Daoy (cell line): ENCODE data around the gene LMBR1.

DNA sequence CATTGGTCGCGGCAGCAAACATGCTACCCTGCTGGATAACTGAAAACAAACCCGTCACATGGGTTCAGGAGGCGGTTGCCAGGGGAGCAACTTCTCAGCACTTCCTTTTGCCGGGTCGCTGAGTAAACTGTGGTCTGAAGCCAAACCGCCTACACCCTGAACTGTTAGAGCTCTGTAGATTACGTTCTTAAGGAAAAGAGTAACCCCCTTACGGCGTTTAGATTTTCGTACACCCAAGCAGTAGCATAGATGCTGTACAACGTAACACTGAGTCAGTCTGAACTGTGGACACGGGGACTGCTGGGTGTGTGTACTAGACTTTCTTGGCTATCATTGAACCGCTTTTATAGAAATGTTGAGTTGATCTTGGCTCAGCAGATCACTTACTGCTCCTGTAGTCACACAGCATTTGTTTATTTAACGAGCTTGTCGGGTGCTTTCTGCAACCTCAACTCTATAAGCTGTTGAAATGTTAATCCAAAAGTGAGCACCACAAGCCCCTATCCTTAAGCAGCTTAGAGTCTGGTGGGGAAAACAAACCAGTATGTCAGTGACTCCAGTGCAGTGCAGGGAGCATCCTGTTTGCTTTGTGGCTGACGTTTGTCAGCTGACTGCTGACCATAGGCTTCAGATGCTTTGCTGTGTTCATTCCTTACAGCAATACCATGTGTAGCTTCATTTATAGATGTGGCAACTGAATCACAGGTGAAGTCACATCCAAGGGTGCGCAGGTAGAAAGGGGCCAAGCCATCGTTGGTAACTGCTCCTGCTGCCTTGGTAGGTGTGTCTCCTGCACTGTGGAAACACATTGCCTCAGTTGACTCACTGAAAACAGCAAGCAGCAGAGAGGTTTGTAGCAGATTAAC, 1.6 kb downstream of the INSIG1 start:
- RAMPAGE, long total RNA, result no peak

DNA sequence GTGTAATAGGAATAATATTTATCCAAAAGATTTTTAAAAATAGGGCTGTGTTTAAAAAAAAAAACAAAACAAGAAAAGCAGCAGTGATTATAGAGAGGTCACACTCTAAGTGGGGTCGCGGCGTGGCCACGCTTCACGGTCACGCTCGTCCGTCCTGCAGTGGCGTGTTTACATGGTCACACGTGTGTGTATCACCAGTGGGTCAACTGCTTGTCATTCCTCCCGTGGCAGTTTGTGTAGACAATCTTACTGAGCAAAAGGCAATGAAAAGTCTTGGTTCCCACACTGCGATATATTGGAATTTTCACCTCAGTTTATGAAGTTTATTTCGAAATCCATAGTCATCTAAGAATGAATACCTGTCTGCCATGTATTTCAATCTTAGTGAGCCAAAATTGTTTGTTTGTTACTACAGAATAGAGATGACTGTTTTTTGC, 11.0 kb downstream of the INSIG1 start:
- RAMPAGE, long total RNA, result no peak

DNA sequence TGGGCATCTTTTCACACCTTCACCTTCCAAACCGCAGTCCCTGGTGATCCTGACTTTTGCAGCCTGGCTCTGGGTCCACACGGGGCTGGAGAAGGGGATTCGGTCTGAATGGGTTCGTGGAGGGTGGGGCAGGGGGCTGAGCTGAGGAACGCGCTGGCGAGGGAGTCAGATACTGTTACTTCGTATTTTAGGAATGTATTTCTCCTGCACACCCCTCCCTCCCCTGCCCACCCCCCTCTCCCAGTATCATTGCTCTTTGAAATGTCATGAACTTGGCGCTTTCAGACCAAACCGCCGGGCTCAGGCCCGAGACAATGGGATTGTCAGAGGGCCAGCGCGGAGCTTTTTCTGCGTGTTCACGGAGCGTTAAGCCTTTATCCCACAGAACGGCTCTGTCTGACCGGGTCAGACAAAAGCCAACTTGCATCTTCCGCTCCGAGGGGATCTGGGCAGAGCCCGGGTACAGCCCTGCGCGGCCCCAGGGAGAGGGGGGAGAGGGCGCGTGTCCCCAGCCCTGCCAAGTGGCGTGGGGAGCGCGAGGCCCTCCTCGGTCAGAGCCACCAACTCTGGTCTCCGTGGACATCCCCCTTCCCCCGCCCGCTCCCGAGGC, 76.7 kb upstream of the EN2 start:
- RAMPAGE, long total RNA, result no peak

DNA sequence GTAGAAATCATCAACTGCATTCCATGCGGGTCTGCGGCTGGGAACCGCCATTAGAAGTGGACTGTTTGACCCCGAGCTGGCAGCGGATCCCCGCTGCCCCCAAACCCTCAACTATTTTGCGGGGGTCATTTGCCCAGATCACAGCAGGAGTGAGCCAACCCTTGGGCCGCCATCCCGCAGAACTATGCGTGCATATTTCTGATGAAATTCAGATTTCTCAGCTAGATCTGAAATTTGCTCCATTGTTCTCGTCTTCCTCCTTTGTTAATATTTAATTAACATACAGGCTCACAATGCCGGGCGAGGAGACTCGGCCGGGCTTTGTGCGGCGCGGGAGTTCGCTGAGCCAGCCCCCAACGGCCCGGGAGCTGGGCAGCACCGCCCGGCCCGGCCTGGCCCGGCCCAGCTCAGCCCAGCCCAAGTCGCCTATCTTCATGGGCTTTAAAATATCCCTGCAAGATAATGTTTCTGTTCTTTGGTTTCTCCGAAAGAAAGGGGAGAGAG, 2.1 kb downstream of the EN2 start:
- RAMPAGE, long total RNA, result no peak

- RAMPAGE, long total RNA, result no peak
Measured at GRCh38 chr7:155468244-155468968, 10.5 kb downstream of the EN2 start.

DNA sequence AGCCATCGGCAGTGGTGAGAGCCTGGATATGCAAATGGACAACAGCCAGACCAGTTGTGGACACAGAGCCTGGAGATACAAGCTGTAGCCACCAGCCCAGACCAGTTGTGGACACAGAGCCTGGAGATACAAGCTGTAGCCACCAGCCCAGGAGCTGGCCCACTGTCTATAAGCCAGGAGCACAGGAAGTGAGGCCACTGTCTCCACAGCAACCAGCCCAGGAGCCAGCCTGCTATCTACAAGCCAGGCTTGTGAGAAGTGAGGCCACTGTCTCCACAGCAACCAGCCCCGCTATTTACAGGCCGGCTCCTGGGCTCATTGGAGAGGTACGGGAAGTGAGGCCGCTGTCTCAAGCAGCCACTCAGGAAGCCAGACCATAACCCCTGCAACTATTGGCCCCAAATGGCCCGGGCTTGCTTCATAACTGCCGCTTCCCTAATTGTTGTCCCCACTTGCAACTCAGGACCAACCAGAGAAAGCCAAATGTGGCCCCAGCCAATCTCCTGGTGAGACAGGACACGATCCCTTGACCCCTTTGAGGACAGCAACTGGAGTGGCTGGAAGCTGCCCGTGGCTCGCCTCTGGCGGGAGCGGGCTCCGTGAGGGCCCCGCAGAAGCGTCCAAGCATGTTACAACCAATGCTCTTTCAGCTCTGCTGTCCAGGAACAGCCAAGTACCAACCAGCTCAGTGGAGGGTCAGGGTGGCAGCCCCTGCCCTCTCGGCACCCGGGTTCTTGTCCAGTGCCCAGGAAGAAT, 44.1 kb upstream of the CNPY1 start:
- RAMPAGE, long total RNA, result no peak

GRCh38 chr7:155678421-155678882, 34.0 kb downstream of the RBM33 start:
- RAMPAGE, long total RNA, result no peak

- RAMPAGE, long total RNA, result no peak
Measured at GRCh38 chr7:155706711-155707159, 62.3 kb downstream of the RBM33 start.

DNA sequence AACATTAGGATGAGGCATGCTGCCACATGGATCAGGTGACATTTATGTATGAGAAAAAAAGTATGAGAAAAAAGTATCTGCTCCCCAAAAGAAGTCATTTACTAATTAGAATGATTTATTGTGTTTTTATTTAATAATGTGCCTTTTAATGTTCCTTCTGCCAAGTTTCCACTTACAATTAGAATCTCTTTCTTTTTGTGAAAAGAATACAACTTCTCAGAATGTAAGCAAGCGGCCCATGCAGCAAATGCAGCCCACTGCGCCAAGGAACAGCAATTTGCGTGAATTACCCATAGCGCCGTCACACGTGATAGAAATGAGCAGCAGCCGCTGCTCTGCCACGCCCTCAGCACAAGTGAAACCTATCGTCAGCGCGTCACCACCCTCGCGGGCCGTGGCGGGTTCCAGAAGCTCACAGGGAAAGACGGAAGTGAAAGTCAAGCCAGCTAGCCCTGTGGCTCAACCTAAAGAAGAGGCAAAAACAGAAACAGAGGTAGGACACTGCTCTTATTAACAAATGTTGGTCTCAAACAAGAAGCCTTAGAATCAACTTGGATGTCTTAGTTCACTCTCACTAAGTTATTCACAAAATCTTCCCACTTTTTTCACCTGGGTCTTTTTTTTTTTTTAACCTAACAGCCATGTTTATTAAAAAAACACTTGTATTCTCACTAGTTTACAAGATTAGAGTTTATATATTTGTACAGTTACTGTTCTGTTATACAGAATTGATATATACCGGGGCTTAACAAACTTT, 70.5 kb downstream of the SHH start:
- RAMPAGE, long total RNA, result no peak

GRCh38 chr7:155745149-155745778, 67.0 kb downstream of the SHH start:
- RAMPAGE, long total RNA, result no peak

DNA sequence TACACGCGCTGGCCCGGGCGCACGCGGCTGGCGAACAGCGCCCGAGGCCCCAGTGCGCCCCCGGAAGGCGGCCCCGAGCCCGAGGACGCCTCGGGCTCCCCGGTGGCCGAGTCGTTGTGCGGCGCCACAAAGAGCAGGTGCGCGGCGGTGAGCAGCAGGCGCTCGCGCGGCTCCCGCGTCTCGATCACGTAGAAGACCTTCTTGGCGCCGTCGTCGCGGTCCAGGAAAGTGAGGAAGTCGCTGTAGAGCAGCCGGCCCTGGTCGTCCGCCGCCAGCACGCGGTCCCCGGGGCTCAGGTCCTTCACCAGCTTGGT, 9.0 kb downstream of the SHH start:
- RAMPAGE, long total RNA, result no peak

DNA sequence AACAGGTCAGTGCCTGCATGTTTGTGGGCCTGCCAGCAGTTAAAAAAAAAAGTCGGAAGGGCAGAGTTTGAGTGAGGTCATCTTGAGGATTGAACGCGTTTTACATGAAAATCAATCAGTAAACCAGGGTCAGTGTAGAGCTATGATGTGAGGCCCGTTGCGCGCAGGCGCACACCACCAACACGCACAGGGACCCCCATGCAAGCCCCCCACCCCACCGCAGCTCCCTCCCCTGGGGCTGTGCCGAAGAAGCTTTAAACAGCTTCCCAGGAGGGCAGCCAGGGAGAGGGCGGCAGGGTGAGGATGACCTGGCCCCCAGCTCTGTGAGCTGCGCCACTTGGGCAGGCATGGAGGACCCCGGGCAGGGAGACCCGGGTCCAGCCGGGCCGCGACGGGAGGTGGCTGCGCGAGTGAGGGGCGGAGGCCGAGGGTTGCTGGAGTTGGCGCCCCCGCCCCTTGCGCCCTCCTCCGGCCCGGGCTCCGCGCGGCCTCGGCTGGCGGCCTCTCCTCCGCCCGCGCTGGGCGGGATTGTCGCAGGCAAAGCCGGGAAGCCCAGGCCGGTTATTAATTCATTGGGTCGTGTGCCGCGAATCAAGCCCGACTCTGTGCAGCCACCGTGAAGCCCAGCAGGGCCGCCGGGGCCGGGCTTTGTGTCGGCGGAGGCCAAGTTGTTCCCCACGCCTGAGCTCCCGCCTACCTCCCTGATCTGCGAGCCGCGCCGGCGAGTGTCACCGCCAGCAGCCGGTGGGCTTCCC, 4.0 kb downstream of the SHH start:
- RAMPAGE, long total RNA, result no peak

GRCh38 chr7:155953664-155954103, 141.4 kb upstream of the SHH start:
- RAMPAGE, long total RNA, result no peak

- RAMPAGE, long total RNA, result no peak
Measured at GRCh38 chr7:156347754-156348253, 292.8 kb upstream of the RNF32 start.

GRCh38 chr7:156602855-156603359, 37.7 kb upstream of the RNF32 start:
- RAMPAGE, long total RNA, result no peak

DNA sequence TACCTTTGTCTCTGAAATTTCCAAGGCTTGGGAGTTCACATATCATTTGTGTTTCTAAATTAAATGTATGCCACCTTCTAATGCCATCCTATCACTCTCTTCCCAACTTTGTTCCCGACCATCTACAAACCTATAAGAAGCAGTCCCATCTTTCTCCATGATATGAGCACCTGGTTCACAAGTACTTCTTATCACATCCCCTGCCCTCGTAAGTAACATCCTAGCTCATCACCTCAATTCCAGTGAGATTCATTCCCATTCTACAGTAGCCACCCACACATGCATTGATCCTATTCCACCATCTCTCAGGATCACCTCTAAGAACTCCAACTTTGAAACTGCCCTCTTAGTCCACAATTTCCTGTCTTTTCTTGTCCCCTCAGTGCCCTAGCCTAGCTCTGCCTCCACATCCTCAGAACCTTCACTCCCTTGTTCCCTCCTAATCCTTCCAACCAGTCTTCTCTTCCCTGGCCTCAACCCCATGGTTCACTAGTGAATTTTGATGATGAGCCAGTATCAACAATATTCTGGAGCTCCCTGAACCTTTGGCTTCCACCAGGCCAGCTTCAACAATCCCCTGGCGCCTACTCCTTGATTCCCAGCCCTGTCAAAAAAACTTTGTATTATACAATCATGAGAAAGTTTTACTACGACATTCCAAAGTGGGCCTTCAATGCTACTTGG, 116.6 kb downstream of the LMBR1 start:
- RAMPAGE, long total RNA, result no peak

- RAMPAGE, long total RNA, result no peak
Measured at GRCh38 chr7:156892892-156893937, at the start of gene LMBR1. LMBR1 (minus strand) TSS chr7:156893183.

DNA sequence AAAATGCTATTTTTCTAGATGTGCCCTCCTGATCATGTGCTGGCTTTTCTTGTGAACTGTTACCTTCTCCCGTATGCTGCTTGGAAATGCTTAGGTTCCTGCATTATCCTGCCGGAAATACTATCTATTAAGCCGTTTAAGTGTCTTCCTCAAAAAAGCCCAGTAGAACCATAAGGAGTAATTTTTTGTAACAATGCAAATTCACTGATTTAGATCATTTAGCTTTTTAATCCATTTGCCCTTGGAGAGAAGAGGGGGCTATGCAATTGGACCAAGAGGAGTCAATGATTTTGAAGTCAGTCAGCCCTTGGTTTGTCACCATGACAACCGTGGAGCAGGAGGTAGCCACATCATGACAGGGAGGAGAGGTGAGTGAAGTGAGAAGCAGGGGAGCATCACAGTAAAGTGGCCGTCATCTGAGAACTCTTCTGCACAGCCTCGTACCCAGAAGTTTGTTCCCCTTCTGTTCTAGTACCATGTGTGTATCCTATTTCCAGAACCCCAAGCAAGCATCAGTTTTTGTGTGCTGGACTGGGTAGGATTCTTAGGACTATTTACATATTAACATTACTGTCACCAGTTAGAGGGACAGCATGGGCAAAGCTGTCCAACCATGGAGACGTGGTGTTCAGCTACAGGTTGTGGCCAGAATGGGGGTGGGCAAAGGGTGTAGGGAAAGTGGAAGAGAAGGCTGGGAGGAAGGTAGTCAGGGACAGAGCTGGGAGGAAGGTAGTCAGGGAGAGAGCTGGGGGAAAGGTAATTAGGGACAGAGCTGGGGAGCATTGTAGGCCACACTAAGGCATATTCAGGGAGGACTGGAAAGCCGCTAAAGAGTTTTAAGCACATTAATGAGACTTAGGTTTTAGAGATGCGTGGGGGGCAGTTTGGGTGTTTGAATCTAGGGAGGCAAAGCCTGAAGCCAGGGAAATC, 13.0 kb downstream of the UBE3C start:
- RAMPAGE, long total RNA, result no peak

GRCh38 chr7:157209677-157210477, 71.2 kb downstream of the UBE3C start:
- RAMPAGE, long total RNA, result no peak

GRCh38 chr7:157263831-157264499, 72.8 kb upstream of the DNAJB6 start:
- RAMPAGE, long total RNA, result no peak